Fibroblast of villous mesenchyme (primary cell): Measurements from ENCODE around the gene DBX1.

- CAGE, long polyA plus RNA = no peak
Measured at GRCh38 chr11:19510199-19510834, 202.3 kb upstream of the NAV2 start.

- CAGE, long polyA plus RNA = no peak
Measured at GRCh38 chr11:19712962-19713544, 416 bp downstream of the NAV2 start.

DNA sequence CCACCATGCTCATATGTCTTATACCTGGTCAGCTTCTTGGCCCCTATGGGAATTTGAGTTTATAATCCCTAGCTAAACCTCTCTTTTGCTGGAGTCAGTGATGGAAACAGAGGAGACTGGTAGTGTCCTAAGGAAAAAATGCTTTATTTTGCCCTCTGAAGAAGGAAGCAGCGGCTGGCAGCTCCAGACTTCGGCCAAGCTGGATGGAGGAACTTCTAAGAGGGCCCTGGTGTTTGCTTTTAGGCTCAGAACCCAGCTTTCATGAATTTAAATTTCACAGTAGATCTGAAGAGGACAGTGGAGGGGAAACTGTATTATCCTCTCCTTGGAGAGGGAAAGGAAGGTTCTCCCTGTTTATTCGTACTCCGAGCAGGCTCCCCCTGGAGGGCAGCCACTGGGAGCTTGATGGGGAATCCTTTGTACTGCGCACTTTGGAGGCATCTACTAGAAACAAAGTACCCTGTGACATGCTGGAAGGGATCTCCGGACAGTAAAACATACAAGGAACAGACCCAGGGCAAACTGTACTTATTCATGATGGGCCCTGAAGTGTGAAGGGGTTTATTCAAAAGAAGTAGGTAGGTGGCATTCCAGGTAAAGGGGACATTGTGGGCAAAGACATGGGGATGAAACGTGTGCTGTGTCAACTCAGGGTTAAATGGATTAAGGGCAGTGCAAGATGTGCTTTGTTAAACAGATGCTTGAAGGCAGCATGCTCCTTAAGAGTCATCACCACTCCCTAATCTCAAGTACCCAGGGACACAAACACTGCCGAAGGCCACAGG lies 27.2 kb downstream of the NAV2 start:
- CAGE, long polyA plus RNA = no peak

- CAGE, long polyA plus RNA = no peak
Measured at GRCh38 chr11:19933047-19934217, 220.8 kb downstream of the NAV2 start.

DNA sequence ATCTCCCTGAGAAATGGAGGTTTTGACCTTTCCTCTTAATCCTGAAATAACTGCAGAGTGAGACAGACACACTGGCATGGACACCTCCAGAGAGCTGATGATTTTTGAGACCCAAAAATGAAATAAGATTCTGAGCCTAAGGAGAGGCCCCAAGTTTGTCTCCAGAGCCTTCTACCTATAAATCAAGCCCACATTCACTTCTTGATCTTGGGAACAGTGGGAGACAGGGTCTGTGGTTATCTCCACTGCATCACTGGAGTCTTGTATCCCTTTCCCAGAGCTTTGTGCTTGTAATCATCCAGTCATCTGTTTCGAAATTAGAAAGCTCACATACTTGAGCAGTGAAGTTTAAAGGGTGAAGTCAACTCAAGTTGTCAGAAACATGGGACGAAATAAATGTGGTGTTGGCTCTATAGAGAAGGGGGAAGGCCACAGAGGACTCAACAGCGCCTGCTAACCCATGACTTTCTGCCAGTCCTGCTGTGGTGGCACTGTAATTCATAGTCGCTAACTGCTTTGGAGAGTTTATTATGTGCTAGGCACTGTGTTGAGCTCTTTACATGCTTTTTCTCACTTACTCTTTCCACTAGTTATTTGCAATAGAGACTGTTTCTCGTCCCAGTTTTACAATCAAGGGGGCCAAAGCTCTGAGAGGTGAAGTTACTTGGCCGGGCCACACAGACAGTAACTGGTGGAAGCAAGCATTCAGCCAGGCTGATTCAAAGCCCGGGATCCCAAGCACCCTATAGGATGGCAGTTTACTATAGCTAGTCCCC lies 197.4 kb downstream of the DBX1 start:
- CAGE, long polyA plus RNA = no peak

DNA sequence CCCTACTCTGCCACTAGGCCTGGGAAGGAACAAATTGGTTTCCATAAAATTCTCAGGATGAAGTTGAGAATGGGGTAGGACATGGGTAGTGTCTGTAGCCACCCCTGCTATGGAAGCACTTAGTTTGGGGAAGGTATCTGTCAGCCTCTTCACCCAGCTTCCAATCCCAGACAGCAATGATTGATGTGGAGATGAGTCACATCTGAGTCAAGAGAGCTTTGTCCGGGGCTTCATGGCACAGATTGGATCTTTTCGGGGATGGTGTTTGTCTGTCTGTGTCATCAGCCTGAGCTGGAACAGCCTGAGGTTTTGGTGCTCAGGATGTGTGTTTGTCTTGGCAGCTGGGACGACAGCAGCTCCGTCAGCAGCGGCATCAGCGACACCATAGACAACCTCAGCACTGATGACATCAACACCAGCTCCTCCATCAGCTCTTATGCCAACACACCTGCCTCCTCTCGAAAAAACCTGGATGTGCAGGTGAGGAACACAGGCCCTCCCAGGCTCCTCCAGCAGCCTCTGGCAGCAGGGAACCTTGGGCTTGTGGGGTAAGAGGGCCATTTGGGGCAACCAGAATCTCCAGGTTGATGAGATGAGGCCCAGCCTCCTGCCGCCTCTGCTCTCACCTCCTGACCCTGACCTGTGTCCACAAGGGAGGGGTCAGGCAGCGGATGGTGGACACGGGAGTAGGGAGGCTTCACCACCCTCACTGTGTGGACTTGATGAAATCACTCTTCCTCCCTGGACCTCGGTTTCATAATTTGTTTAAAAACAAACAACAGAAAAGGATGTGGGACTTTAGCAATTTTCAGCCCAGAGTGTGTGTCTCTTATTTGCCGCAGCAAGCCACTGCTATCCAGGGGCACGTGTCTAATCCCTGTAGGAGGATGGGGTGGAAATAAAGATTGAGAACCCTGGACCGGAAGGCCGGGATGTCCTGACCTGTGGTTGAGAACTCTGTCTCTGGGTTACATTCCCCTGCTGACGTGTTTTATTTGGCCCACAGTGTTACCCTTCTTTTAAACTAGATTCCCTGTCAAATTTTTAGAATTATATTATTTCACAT lies 124.3 kb downstream of the DBX1 start:
- CAGE, long polyA plus RNA = no peak

GRCh38 chr11:20043872-20044478 lies 116.3 kb downstream of the DBX1 start:
- CAGE, long polyA plus RNA = no peak

DNA sequence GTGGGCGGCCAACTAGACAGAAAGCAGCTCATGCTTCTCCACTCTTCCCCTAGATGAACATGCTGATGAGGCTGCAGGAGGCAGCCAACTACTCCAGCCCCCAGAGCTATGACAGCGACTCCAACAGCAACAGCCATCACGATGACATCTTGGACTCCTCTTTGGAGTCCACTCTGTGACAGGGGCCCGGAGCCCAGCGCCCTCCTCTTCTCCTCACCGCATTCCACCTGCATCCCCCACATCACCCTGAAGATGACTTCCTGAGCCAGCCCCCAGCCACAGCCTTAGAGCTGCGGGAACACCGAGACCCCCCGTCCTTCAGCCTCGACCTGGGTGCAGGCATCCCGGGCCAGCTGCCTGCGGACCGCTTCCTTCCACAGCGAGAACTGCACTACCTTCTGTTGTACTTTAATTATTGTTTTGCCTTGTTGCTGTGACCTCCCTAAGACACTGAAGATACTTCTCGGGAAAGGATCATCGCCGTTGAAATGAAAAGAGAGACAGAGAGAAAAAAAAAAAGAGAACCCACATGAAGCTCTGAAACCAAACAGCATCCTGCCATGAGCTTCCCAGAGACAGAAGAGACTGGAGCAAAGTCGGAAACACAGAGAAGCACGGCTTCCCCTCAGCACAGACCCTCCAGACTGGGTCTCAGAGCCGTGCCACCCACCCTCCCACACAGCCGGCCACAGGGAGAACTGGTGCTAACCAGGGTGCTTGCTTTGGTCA lies 42.0 kb downstream of the DBX1 start:
- CAGE, long polyA plus RNA = no peak

GRCh38 chr11:20160176-20160651 lies at the start of gene DBX1:
DBX1 (minus strand) TSS chr11:20160475.
- CAGE, long polyA plus RNA = no peak

GRCh38 chr11:22194163-22194712 lies 1.4 kb downstream of the ANO5 start:
- CAGE, long polyA plus RNA = no peak

DNA sequence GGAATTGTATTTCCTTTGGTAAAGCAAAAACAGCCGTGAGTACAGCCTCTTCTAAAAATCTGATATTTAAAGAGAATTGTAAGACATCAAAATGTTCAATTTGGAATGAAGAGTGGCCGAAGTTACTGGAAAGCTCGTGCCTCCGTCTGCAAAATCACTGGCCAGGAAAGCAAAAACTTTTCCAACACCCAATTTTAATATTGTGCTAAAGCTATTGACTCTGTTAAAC lies 303 bp upstream of the GAS2 start:
- CAGE, long polyA plus RNA = no peak

DNA sequence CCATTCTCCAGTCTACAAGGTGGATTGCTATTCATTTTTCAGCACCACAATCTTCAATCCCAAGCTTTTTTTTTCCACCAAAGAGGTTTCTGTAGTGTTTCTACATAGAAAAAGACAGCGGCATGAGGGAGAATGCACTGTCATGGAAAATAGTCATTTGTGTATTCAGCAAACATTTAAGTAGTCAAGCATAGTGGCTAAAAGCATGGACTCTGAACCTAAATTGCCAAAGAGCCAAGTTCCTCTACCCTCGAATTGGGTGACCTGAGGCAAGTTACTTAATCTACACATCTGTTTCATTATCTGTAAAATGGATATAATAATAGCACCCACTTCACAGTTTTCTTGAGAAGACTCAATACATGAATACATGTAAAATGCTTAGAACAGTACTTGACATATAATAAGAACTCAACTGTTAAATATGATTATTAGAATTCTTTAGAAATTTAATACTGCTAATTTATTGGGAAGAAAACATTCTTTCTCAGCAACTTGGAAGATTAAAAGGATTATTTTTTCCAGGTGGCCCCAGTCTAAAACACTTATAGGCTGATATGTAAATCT lies 14.3 kb downstream of the GAS2 start:
- CAGE, long polyA plus RNA = no peak

GRCh38 chr11:26473910-26474163 lies 98.2 kb downstream of the MUC15 start:
- CAGE, long polyA plus RNA = no peak

DNA sequence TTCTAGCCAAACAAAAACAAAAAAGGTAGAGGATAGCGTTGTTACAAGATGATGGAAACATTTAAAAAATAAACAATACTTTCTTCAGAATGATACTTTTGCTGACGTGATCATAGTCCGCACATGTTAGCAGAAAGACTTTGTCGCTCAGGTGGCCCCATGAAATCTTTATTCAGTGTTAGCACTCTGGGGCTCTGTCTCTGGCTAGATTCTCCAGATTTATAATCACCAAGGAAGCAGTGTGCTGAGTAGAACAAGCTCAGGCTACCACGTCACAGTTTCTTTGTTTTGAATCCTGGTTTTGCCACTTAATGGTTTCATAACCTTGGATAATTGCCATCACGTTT lies 3.8 kb upstream of the MUC15 start:
- CAGE, long polyA plus RNA = no peak

DNA sequence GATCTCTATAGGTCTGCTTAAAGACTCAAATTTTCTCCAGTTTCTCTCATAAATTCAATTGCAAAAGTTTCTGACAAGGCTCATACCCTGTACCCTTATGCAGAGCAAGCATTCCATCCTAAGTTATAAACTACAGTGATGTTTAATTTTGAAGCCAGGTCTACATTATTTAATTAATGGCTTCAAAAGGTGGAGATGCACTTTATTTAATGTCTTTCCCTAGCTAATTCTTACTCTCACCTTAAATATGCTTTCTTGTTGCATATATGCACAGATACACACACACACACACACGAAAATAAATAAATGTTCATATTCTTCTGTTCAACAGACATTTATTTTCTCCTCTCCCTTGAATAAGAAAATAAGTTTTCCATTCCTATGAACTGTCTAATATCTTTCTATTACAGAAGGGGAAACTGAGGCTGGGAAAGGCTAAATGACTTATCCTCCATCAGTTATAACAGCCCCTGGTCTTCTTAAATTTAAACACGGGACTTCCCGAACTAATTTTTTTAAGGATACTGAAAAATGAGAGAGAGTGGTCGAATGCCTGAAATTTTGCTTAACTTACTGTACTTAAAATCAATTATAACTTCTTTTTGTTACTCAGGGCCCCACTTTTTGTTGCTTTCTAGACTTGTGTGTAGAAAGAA lies 2.6 kb downstream of the FIBIN start:
- CAGE, long polyA plus RNA = no peak

DNA sequence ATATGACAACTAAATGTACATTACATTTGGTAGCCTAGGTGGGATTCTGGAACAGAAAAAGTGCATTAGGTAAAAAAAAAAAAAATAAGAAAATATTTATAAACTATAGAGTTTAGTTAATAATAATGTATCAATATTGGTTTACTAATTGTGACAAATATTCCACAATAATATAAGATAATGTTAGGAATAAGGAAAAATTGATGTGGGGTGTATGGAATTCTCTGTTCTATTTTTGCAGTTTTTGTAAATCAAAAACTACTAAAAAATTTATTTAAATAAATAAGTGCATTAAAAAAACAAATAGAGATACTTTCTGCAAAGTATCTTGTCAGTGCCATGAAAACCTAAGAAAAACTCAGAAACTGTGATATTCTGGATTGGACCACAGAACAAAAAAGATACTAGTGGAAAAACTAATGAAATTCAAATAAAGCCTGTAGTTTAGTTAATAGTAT lies 117.8 kb downstream of the CCDC34 start:
- CAGE, long polyA plus RNA = no peak

GRCh38 chr11:27379213-27380558 lies 16.7 kb upstream of the CCDC34 start:
- CAGE, long polyA plus RNA = no peak

- CAGE, long polyA plus RNA = no peak
Measured at GRCh38 chr11:27381080-27381516, 18.1 kb upstream of the CCDC34 start.

DNA sequence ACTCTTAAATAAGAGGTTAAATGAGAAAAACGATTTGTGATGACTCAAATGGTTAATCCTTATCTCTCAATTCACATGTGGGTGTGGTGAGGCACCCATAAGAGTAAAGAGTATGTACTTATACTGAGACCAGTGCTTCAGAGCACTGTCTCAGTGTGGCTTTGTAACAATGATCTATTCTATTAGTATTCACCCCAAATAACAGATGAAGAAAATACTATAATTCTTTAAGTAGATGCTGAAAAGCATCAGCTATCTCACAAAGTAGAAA lies 25.1 kb upstream of the CCDC34 start:
- CAGE, long polyA plus RNA = no peak

- CAGE, long polyA plus RNA = no peak
Measured at GRCh38 chr11:27392067-27392534, 29.1 kb upstream of the CCDC34 start.